Mesenchymal stem cell of the bone marrow (primary cell): ENCODE results near the genes SF3A1, RNF215, MTFP1 and MORC2.

GRCh38 chr22:30076979-30077693, 3.1 kb upstream of the HORMAD2 start:
- CAGE, long polyA plus RNA = no peak

- CAGE, long polyA plus RNA = no peak
Observed at GRCh38 chr22:30231038-30231438, 15.5 kb downstream of the LIF start.

- CAGE, long polyA plus RNA = no peak
Observed at GRCh38 chr22:30277435-30278637, 11.2 kb upstream of the OSM start.

DNA sequence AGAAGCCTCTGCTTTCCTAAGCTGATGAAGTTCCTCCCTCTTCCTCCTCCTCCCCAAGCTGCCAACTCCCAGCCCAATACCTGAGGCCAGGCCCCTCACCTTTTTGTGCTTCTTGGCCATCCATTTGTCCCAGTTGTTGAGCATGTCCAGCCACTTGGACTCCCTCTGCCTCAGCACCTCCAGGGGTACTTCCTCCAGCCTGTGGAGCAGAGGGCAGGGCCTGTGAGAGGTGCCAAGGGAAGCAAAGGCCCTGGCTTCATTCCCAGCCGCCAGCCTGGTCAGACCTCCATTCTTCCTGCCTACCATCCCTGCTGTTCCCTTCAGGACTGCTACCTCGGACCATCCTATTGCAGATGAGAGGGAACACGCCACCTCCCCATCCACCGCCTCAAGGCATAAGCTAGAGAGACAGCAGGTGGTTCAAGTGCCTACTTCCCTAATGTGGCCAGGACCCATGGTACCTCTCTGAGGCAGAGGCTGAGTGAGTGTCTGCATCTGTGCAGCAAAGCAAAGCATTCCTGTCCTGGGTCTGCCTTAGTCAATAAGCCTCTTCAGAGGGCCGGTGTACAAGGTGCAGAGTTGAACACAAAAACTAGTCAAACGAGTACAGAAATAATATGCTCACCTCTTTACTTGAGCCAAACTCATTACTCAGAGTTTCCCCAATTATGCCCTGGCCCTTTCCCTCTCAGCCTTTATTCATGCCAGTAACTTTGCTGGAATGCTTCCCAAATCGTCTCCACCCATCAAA, 15.3 kb upstream of the CASTOR1 start:
- CAGE, long polyA plus RNA = no peak

DNA sequence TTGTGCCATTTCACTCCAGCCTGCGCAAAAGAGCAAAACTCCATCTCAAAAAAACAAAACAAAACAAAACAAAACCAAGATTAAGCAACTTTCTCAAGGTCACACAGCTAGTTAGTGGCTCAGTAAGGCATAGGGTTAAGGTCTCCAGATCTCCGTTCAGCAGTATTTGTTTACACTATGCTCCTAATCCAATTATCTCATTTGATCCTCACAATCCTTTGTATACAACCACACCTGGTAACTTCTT, 9.5 kb downstream of the TBC1D10A start:
- CAGE, long polyA plus RNA = no peak

DNA sequence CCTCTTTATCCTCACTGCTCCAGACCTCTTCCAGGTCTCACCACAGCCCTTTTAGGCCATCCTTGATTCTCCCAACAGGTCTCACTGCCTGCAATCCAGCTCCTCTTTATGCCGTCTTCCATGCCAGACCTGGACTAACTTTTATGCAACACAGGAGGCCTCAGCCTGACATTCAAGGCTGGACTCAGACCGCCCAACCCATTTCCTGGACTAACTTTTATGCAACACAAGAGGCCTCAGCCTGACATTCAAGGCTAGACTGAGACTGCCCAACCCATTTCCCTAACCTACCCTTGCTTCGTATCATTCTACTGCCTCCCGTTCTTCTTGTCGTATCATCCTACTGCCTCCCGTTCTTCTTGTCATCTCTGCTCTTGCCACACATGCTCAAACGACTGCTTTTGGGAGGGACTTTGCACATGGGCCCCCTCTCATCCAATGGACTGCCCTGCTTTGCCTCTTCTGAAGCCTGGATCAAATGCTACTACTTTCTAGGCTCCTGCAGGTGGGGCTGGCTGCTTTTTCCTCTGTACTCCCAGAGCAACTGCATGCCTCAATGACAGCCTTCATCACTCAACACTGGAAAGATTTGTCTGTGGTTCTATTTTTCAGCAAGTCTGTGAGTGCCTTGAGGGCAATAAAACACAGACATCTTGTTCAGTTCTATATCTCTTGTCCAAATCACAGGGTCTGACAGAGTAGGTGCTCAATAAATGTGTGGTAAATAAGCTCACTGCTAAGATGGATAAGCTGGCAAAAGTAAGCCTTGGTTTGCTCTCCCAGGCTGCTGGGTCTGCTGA, 7.8 kb downstream of the TBC1D10A start:
- CAGE, long polyA plus RNA = no peak

GRCh38 chr22:30356266-30357254, at the start of gene SF3A1:
Gene SF3A1, minus strand, starts transcription at chr22:30356894.
- CAGE, long polyA plus RNA = no peak

GRCh38 chr22:30379220-30379811, 7.9 kb downstream of the RNF215 start:
- CAGE, long polyA plus RNA = no peak

GRCh38 chr22:30386536-30387825, at the start of gene RNF215:
Gene RNF215, minus strand, starts transcription at chr22:30387411.
- CAGE, long polyA plus RNA = no peak

- CAGE, long polyA plus RNA = no peak
Observed at GRCh38 chr22:30422729-30423528, 2.6 kb upstream of the MTFP1 start.

- CAGE, long polyA plus RNA = no peak
Observed at GRCh38 chr22:30424572-30425251, 856 bp upstream of the MTFP1 start.

- CAGE, long polyA plus RNA = no peak
Observed at GRCh38 chr22:30425312-30425965, at the start of gene MTFP1. Gene MTFP1, plus strand, starts transcription at chr22:30425768.

- CAGE, long polyA plus RNA = no peak
Observed at GRCh38 chr22:30444857-30445729, 19.5 kb downstream of the MTFP1 start.

DNA sequence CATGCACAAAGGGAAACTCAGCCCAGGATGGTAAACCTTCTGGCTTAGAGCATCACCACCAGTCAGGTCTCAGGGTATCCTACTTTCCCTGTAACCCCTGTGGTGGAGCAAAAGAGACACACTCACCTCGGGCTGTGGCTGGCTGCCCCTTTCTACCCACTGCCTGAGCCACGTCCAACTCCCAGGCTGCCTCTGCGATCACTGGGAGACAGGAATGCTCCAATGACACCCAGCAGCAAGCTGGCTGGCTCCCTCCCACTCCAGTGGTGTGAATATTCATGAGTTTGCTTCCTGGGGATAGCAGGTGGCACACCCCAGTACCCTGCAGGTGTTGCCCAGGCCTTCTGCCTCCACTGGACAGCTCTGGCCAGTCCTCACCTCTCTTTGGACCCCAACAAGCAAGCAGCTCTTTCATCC, 9.8 kb downstream of the GAL3ST1 start:
- CAGE, long polyA plus RNA = no peak

- CAGE, long polyA plus RNA = no peak
Observed at GRCh38 chr22:30609911-30610811, 3.2 kb downstream of the TCN2 start.

DNA sequence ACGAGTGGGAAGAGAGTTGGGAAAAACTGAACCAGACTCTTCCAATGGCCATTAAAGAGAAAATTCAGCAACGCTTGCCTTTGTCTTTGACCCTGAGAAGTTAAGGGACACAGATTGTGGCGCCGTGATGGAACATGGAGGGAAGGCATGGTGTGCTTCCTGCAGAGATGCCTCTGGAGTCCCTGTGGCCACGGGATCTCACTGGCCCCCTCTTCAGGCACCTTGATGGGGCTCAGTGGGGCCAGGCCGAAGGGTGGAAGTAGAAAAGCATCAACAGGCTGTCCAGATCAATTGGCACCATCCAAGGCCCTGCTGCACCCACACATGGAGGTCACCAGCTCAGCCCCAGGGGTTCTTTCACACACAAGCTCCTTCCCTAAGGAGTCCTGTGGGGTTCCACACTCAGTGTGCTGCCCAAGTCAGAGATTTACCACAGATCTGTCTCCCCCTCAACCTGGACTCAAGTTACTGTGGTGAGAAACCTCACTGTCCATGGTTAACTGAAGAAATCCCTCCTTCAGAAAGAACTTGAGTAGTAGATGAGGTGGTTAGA, 42.8 kb downstream of the MORC2 start:
- CAGE, long polyA plus RNA = no peak

DNA sequence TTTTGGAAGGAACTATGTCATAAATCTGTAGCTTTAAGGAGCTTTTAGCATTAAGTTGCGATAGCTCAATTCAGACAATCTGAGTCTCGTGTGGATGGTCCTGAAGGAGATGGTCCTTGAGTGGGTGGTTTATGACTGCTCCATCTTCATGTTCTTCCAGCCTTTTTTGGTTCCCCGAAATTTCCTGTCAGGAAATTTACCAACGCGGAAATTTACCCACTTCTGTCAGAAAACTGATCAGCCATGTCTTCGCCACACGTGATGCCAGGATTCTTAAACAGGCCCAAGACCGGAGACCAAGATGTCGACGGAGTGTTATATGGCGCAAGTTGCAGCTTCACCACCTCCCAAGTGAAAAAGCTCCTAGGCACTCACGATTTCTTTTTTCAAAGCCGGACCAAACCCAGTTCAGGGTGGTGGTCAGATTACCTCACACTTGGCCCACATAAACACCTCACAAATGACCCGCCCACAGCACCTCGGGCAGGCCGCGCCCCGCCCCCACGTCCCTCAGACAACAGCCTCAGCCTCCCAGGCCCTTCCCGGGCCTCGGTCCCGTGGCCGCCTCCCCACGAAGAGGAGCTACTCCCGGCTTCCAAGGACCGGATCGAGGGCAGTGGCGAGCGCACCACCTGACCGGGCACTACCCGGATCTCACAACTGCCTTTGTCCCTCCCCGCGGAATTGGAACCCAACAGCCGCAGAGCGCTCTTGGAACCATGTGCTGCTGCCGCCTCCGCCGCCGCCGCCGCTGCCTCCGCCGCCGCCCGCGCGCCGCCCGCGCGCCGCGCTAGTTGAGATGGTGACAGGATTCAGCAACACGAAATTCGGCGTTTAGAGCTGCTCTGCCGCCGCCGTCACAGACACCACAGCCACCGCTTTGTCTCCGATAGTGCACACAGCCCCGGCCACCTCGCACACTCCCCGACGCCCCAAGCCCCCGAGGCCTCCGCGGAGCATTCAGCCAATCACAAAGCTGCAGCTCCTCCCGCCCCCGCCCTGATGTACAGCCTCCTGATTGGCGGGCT, at the start of gene MORC2:
Gene MORC2, minus strand, starts transcription at position 662 of the 1,028 bp plus-strand sequence.
- CAGE, long polyA plus RNA = no peak

DNA sequence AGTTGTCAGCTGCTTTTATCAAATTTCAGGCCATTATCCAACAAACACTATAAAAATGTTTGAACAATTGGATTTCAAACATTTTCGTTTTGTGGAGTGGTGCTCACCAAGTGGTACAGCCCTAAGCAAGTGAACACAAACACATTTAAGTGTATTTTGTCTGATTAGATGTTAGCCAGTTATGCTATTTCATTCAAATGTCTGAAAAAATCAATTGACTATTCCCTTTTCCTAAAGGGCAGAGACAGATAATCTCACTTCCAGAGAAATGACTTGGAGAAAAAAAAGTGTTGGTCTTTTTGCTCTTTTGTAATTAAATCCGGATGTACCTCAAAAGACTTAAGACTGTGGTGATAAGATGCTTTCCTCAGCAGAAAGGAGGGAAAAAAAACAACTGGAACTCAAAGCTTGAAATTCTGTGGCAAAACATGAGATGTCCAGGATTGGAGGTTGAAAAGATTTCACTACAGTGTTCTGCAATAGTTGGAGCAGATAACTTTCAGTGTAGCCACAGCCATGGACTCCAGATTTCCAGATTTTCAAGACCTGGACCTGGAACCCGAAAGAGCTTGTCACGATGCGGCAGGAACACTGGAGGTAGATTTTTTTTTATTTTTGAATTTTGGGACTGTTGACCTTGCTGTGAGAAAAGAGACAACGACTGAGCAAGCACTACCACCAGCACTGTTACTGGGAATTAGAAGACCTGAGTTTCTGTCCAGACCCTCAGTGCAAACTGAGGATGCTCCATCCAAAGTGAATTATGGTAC, 2.6 kb upstream of the MORC2 start:
- CAGE, long polyA plus RNA = no peak

DNA sequence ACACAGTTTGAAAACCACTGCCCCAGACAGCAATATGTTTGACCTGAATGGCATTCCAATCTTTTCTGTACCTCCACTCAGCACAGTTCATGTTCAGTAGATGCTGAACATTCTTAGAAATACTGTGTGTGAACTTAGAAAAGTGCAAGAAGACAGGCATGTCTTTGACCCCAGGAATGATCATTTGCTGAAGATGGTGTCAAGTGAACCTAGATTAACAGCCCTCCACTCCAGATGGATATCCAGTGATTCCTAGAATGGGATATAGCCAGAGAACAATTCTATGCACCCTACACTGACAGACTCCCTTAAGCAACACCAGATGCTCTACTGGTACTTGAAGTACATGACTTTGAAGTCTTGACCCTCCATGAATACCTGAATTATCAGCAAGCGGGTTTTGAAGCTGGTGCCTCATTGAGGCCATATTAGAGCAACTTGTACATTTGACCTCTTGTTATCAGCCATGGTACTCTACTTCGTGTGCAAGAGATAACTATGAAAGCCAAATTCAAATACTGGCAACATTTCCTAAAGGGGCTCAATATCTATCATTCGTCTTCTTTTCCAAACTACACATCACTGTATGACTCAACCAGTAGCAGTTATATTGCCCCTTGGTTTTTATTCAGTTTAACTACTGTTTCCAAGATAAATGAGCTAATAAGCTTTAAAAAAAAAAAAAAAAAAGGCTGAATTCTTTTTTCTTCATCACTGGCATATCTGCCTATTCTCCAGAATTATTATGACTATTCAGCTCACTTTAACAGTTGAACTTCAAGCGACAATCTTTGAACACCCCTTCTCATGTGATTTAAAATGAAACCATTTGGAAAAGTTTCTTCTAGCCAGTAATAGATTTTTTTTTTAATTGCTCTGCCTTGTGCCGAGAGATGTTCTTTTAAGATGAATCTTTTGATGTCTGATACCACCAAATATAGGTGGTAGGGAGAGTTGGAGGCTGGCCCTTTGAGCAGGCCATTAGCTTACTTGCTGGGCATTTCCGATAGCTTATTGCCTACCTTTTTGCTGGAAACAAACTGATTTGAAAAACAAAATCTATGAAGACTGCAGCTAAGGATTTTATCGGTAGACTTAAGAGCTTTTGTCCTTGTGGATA, 7.2 kb upstream of the MORC2 start:
- CAGE, long polyA plus RNA = no peak

DNA sequence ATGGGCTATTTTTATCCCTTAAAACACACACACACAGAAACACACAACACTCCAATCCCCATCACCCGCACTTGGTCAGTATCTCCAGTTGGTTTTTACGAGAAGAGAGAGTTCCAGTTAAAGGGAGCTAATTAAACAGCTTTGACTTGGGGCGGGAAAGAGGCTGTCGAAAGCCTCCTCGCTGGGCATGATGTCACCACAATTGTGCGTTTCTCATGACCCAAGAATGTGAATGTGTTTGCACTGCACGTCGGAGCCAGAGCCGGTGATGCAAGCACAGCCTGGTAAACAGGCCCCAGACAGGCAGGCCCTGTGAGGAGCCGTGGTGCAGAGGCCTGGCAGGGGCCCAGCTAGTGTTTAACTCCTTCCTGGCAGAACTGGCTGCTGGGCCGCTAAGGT, 25.6 kb upstream of the SMTN start:
- CAGE, long polyA plus RNA = no peak